Parietal lobe (tissue), 2 donors: ENCODE measurements around a stretch of chr1.

DNA sequence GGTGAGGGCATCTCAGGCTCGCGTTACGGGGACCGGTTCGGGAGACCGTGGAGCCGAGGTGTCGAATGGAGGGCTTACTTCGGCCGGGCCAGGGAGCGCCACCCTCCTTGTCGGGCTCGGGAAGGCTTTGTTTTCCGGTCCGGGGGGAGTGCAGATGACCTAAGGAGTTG is 721 bp upstream of the TRIM45 start:
- RAMPAGE, long total RNA: no peak

- RAMPAGE, long total RNA: no peak
Measured at GRCh38 chr1:117171579-117172682, 38.8 kb downstream of the VTCN1 start.

GRCh38 chr1:117608213-117608549 is 2.3 kb downstream of the TENT5C start:
- RAMPAGE, long total RNA: no peak

DNA sequence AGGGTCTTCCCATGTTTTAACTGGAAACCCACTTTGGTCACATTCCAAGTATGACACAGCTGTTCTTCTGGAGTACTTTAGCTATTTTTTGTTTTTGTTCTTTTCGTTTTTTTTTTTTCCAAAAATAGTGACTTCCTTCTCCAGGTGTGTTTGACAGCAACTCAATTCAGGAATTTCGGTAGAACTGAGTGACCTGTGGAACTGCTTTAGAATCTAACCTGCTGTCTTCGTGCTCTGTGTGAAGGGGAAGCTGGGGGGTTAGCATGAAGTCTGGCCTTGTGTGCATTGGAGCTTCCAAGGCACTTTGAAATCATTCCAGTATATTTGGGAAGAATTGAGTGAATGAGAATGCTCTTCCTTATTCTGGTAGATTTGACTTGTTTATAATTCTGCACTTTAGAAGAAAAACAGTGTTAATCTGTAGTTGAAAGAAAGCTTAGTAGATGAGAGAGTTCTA is 19.2 kb downstream of the TENT5C start:
- RAMPAGE, long total RNA: no peak

- RAMPAGE, long total RNA: no peak
Measured at GRCh38 chr1:117656055-117656931, 50.4 kb downstream of the TENT5C start.

DNA sequence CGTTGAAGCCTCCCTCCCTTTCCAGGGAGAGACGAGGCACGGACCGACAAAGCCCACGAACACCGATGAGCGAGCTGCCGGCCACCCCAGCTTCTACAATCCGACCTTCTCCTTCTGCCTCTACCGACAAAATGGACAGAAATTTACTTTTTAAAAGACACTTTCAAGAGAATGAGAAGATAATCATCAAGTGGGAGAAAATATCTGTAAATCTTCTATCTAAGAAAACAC is 150.7 kb downstream of the GDAP2 start:
- RAMPAGE, long total RNA: no peak

- RAMPAGE, long total RNA: no peak
Measured at GRCh38 chr1:117826316-117826957, 103.0 kb downstream of the GDAP2 start.

- RAMPAGE, long total RNA: no peak
Measured at GRCh38 chr1:119101458-119102181, 38.8 kb downstream of the WARS2 start.

GRCh38 chr1:119744774-119745726 is 23.7 kb downstream of the HMGCS2 start:
- RAMPAGE, long total RNA: no peak

- RAMPAGE, long total RNA: no peak
Measured at GRCh38 chr1:119750614-119751345, 17.9 kb downstream of the HMGCS2 start.

DNA sequence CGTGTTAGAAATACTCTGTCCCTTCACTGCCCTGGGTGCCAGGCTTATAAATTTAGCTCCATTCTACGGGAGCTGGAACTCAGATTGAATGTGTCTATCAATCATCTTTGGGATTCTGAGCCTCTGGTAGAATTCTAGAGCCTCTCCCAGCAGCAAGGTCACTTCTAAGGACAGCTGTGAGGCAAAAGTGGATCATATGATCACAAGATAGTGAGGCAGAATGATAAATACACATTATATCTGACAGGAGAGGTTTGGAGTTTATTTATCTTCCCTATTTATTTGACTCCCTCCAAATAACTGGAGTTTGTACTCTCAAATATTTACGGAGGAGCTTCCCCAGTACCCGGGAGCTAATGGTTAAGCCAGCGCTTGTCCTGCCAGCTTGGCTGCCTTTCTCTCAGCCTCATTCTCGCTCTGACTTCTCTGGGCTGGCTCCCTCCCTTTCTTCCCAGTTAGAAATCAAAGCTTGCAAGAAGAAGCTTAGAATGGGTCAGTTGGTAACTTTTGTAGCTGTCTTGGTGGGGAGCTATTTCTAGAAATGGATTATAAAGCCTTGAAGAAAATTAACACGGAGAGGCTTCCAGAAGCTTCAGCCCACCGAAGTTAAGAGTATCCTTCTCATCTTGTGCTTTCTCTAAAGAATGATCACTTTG is 2.3 kb downstream of the HMGCS2 start:
- RAMPAGE, long total RNA: no peak

GRCh38 chr1:119779204-119779611 is 10.5 kb upstream of the HMGCS2 start:
- RAMPAGE, long total RNA: no peak

GRCh38 chr1:119779746-119780637 is 11.3 kb upstream of the HMGCS2 start:
- RAMPAGE, long total RNA: no peak

- RAMPAGE, long total RNA: no peak
Measured at GRCh38 chr1:119782649-119783810, 14.3 kb upstream of the HMGCS2 start.

GRCh38 chr1:119829199-119829611 is 17.9 kb upstream of the REG4 start:
- RAMPAGE, long total RNA: no peak

GRCh38 chr1:119920187-119920659 is 23.9 kb upstream of the ADAM30 start:
- RAMPAGE, long total RNA: no peak

GRCh38 chr1:119922074-119922693 is 25.9 kb upstream of the ADAM30 start:
- RAMPAGE, long total RNA: no peak

- RAMPAGE, long total RNA: no peak
Measured at GRCh38 chr1:119923466-119924241, 27.3 kb upstream of the ADAM30 start.

- RAMPAGE, long total RNA: no peak
Measured at GRCh38 chr1:120109093-120109492, 39.6 kb upstream of the NOTCH2 start.

DNA sequence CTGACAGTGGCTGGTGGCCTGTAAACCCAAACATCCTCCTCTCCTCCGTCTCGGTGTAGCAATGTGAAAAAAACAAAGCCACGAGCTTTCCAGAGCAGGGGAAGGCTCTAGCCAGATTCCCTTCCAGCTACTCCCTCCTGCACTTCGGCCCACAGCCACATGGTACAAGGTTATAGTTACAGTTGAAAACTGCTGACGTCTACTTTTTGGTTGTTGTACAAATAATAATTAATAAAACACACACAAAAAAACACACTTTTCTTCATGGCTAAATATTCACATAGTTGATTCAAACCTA is 44.3 kb downstream of the SEC22B start:
- RAMPAGE, long total RNA: no peak